ENCODE results near the gene PRKG2.

DNA sequence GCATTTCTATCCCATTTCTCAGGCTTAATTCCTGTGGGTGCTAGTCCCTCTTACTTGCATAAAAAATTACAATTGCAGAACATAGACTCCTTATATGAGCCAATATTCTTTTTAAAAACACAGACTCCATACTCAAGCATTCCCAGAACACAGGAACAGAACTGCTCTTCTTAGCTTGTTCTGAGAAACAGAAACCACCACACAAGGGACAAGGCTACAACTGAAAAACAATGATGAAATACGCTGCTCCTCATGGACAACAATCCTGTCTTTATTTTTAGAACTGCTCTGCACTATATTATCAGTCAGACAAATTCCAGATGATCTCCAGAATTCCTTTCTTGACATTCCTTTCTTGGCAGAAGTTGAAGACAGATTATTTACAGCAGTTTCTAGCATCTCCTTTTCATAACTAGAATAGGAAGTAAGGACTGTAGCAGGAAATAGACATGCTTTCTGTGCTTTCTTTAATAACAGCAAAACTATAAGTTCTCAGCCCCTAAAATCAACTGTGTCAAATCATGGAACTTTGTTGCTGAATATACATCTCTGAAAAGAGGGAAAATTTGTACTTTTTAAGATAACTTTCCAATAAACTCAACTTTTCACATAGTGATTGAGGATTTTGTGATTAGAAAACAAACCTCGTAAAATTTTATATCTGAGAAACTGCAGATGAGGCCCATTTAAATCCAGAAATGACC is 36.0 kb downstream of the ANTXR2 start:
- PRO-cap: no peak

DNA sequence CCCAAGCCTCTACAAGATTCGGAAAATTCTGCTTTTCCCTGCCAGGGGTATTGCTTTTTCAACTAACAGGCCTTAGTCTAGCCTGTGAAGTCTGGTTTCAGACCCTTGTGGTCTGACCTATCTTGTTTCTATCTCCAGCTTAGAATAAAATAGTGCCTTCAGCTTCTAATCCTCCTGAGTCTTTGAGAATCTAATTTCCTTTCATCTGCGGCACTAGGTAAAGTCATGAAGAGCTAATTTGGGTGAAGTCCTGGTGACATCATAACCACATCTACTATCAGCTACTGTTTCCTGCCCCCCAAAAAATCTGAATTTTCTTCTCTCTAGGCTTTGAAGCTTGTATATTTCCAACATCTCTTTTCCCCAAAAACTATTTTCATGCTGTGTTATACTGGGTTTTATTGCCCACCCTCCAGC is 52.8 kb upstream of the ANTXR2 start:
- PRO-cap: no peak

DNA sequence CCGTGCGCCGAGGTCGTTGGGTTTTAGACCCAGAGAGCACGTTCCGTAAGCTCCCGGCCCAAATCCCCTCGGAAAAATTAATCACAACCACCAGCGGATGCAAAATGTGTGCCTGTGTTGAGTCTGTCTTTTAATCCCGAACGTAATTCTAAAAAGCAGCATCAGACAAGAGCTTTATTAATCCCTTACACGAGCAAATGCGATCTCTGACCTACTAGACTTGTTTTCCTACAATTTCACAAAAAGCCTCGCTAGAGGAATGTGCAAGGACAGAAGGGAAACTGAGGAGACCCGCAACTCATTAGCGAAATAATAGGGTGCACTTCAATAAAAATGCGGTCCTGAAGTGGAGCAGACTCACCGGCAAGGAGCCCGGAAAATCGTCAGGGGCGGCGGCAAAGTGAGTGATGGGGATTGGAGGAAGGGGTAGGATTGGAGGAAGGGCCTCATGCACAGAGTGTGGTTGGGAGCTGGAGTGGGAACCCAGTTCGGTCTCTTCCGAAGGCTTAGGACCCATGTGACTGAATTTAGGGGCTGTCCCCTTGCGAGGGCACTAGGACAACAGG is 12.1 kb upstream of the PRDM8 start:
- PRO-cap: no peak

- PRO-cap: no peak
Observed at GRCh38 chr4:80196419-80196868, 859 bp upstream of the PRDM8 start.

GRCh38 chr4:80439499-80440143 is 104.1 kb downstream of the CFAP299 start:
- PRO-cap: no peak

DNA sequence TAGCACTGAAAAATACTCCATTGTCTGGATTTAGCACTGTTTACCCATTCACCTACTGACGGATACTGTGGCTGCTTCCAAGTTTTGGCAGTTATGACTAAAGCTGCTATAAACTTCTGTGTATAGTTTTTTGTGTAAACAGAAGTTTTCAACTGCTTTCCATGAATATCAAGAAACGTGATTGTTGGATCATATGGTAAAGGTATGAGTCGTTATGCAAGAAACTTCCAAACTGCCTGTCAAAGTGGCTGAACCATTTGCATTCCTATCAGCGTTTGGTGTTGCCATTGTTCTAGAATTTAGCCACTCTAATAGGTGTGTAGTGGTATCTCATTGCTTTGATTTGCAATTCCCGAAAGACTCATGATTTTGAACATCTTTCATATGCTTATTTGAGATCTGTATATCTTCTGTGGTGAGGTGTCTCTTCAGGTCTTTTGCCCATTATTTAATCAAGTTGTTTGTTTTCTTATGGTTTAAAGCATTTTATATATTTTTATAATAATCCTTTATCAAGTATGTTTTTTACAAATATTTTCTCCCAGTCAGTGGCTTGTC is 87.8 kb downstream of the BMP3 start:
- PRO-cap: no peak

DNA sequence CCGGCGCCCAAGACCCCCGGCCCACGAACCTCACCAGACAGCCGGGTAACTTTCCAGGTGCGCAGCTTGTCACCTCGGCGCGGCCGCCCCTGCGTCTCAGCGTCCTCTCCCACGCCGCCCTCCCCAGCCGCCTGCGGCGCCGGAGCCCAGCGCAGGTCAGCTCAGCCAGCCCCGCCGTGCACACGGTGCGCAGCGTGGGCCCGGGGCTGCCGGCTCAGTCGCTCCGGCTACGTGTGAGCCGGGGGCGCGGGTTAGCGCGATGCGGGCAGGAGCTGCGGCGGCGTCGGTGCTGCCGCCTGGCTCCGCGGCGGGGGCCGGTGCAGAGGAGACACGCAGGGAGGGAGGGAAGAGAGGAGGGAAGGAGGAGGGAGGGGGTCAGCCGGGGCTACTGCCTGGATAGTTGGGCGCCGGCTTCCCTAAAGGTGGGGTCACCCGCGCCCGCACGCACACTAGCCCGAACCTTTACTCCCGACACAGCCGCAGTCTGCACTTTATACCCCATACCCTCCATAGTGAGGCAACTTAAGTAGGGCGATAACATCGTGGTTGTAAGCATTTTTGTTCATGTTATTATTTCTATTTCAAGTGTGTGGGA is at the start of gene PRKG2:
Gene PRKG2 (minus strand): TSS at position 321 of the 595 bp plus-strand sequence.
- PRO-cap: no peak

DNA sequence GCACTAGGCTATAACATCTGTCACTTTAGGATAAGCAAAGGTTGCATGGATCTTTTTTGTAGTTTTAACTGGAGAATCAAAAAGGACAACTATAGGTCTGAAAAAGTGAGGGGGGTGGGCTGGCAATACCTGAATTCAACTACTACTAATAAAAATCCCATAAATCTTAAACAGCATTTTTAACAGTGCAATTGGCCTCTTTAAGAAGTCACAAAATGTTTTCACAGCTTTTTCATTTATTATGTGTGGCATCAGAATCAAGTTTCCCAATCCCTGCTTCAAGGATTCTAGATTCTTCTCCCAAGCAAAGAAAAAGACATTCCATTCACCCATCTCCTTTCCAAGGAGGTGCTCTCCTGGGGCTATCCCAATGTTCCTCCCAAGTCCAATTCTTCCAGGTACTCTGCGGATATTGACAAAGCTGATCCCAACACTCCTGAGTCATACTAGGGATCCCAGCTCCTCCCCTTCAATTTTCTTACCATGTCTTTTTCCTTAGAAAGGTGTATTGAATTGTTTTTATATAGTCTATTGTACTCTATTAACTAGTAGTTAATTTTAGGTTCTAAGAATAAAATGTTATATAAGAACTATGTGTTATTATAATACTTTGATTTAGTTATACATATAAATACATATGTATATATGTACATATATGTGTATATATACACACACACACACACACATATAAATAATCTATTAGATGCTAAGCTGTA is 2.6 kb downstream of the RASGEF1B start:
- PRO-cap: no peak

GRCh38 chr4:81472755-81473587 is 1.3 kb upstream of the RASGEF1B start:
- PRO-cap: unidirectional peak, plus-strand start at chr4:81473163

GRCh38 chr4:81502602-81502934 is 30.9 kb upstream of the RASGEF1B start:
- PRO-cap: no peak

GRCh38 chr4:81676625-81676899 is 204.9 kb upstream of the RASGEF1B start:
- PRO-cap: no peak

- PRO-cap: no peak
Observed at GRCh38 chr4:81814755-81815409, 343.2 kb upstream of the RASGEF1B start.

DNA sequence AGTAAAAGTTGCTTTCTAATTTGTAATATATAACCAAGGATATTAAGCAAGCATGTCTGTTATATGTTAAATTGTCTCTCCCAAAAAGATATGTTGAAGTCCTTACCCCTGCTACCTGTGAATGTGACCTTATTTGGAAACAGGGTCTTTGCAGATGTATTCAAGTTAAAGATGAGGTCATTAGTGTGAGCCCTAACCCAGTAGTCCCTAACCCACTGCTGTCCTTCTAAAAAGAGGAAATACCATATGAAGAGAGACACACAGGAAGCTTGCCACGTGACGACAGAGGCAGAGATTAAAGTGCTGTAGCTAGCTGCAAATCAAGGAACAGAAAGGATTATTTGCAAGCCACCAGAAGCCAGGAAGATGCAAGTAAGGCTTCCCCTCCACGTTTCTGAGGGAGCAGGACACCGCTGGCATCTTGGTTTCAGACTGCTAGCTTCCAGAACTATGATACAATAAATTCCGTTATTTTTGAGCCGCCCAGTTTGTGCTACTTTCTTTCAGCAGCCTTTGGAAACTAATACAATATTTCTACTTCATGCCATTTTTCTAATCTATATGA is 150.0 kb downstream of the HNRNPD start:
- PRO-cap: no peak

GRCh38 chr4:82371948-82372369 is 1.8 kb downstream of the HNRNPD start:
- PRO-cap: no peak

- PRO-cap: no peak
Observed at GRCh38 chr4:82797711-82798185, 848 bp downstream of the SCD5 start.

GRCh38 chr4:82898948-82899275 is 1.6 kb upstream of the THAP9 start:
- PRO-cap: no peak

DNA sequence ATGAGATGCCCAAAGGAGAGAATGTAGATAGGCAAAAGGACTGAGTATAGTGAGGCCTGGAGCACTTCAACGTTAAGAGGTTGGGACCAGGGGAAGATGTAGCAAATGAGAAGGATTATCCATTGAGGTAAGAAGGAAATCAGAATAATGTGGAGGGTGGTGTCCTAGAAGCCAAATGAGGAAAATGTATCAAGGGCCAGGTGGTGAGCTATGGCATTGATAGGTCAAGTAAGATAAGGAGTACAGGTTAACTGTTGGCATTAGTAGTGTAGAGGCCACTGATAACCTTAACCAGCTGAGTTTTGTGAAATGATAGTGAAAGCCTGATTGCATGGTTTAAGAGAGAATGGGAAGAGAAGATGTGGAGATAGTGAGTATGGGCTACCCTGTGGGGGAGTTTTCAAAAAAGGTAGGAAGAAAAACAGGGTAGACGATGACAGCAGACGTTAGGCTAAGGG is 16.8 kb downstream of the COPS4 start:
- PRO-cap: no peak

DNA sequence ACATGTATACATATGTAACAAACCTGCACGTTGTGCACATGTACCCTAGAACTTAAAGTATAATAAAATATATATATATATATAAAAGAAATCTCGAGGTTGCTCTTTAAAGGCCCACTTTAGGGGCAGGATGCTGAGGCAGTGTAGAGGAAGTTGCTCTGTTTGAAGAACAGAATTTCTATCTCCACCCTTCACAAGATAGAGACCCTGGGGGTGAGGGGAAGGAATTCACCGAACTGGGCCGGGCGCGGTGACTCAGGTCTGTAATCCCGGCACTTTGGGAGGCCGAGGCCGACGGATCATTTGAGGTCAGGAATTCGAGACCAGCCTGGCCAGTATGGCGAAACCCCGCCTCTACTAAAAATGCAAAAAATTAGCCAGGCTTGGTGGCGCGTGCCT is 6.5 kb downstream of the PLAC8 start:
- PRO-cap: no peak

- PRO-cap: no peak
Observed at GRCh38 chr4:83217371-83218281, 67.0 kb downstream of the COQ2 start.

GRCh38 chr4:83248466-83248586 is 36.3 kb downstream of the COQ2 start:
- PRO-cap: no peak

Data from WTC11 (cell line).